Aortic smooth muscle cell (primary cell): ENCODE measurements around a stretch of chr13.

- RRBS, result no CpG with 5 or more reads among the region's 2 CpGs
These were observed 244.9 kb downstream of the COG6 start for GRCh38 chr13:39900231-39900865.

DNA sequence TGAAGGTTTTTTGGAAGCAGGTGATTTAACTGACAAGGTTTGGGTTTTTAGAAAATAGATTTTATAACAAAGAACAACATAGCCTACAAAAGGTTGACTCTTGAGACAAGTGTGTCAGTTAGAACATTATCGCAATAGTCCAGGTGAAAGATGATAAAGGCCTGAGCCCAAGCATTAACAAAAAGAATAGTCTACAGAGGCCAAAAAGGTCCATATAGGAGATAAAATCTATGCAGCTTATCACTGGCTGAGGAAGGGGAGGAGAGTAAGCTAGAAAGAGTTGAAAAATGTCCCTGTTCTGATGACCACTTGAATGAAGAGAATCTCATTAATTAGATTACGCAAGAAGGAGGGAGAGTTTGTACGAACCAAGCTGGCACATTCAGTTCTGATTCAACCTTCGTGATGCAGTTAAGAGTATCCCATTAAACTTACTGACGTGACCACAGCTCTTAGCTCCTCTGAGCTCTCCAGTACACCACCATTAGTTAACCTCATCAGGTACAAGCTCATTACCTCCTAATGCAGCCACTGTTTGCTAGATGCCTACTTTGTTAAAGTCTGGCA is 458.1 kb downstream of the COG6 start:
- RRBS, result no CpG with 5 or more reads among the region's 5 CpGs

GRCh38 chr13:40189344-40189818 is 477.1 kb downstream of the FOXO1 start:
- RRBS, result no CpG with 5 or more reads among the region's 6 CpGs

DNA sequence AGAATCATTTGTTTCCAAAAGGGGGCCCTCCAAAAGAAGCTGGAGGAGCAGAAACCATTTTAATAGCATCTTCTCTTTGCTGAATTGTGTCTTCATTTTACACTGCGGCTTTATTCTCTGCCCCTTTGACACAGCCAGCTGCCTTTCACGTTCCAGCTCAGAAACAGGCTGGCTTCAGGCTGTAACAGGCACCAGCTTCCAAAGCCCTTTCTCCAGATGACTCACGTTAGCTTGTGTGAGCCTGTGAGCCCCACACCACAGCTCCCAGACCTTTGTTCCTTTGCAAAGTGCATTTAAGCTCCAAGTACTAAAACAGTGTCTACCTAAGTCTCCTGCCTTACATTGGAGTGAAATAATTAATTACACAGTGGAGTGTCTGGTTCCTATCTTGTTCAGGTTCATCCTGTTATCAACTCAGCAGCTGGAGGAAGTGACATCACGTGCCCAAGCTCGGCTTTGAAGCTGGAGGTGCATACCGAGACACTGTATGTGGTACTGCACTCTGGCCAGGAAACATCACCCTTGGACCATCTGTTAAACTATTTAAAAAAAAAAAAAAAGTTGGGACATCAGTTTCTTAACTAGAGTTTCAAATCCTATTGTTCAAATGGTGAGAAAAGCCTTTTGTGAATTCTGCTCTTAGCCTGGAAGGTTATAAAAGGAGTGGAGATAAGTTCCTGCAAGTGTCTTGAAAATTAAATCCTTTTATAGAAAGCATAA is 475.7 kb downstream of the FOXO1 start:
- RRBS, result no CpG with 5 or more reads among the region's 6 CpGs

GRCh38 chr13:40272250-40272724 is 394.2 kb downstream of the FOXO1 start:
- RRBS, result no CpG with 5 or more reads among the region's 3 CpGs

DNA sequence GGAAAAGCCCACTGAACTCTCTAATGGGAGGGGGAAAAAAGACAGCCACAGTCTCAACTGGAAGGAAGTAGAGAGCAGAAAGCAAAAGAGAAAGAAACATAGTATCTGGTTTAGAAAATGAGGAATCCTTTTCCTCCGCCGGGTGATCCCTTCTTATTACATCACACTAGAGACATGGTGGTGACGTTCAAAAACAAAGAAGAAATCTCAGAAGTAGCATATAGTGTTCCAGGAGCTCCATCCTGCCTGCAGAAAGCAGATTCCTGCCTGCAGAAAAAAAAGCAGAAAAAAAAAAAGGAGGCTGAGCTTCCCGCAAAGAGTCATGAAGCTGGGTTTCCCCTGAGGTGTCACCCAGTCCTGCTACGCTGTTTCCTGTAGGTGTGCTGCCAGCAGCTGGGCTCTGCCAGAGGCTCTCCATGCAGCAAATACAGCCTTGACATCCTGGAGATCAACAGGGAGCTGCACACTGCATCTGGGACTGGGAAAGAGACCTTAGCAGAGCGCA is 351.1 kb downstream of the FOXO1 start:
- RRBS, result no CpG with 5 or more reads among the region's 6 CpGs

GRCh38 chr13:40345820-40346325 is 320.6 kb downstream of the FOXO1 start:
- RRBS, result no CpG with 5 or more reads among the region's 10 CpGs

DNA sequence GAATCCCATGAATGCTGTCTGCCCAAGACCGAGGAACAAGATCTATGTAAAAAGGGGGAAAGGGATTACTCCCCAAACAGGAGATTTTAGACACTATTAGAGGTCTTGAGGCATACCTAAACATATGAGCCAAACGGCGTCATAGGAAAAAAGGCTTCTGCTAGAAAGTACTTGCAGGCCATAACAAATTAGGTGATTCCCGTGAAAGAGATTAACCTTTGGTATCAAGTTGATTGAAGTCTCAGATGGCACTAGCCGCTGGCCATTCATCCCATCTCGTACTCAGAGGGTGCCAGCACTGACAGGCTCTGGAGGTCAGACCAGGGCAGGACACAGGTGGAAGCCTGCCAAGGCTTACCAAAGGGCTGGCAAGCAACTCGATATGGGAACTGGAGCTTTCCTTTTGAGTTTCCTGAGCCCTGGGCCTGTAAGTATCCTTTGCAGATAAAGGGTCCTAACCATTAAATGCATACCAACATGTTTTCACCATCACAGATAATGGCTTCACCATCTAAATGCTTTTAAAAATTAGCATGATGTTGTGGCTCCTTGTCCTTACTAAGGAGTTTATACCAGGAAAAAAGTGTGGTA is 225.2 kb downstream of the FOXO1 start:
- RRBS, result no CpG with 5 or more reads among the region's 7 CpGs

GRCh38 chr13:40503801-40504609 is 162.4 kb downstream of the FOXO1 start:
- RRBS, result no CpG with 5 or more reads among the region's 5 CpGs

DNA sequence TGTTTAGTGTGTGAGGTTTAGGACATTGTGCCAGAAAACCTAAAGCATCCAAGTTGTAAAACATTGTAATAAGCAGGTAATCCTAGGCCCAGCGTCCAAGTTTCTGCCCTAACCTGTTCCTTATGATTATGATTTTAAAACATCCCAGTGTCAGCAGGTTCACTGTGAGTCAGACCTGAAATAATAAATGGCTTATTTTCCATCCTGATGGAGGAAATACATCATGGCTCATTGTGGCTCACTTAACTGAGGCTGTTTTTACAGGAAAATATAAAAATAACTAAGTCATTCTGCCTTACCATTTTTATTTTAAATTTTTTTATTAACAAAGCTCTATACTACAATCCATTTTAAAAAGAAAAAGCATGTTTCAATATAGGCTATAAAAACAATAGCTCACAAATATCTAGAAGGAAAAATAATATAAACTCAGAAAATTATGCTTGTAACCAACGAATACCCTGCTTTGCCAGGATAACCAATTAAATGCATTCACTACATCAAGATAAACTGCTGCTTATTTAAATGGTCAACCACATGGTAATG is 56.0 kb downstream of the FOXO1 start:
- RRBS, result no CpG with 5 or more reads among the region's 2 CpGs

- RRBS, result no CpG with 5 or more reads among the region's 4 CpGs
These were observed 36.5 kb downstream of the FOXO1 start for GRCh38 chr13:40629759-40630422.

DNA sequence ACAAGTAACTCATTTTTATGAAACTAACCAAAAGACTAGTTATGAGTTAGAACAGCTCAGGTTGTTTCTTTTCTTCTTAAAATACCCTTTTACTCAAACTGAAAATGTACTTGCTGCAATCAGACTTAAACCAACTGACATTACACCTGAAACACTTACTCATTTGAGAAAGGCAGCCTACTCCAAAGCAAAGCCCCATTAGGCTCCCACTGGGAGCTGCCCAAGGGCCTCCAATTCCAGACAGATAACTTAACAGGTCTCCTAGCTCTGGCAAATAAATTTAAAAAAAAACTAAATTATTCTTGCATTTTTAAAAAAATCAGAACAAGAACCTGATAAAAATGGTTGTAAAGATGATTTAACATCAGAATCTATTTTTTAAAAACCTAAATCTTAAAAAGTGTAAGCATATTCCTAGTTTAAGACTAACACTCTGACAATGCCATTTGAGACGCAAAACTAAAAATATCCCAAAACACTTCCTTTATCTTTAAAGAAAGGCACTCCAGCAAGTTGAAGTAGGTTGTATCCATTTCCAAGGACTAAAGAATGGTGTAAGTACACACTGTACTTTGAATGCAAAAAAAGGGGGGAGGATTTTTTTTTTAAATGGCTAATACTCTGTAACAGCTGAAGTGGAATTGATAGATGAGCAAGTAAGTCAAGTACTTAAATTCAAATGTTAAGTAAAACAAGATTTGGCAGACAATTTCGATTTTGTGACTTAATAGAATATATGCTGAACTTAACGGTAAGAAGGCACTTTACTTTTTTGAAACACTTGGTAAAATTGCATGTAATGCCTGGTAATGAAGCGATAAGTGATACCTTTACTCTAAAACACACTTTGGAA is 3.3 kb downstream of the FOXO1 start:
- RRBS, result no CpG with 5 or more reads among the region's 4 CpGs

- RRBS, result 2% methylated on average over 9 of the region's 56 CpGs
These were observed 1.4 kb downstream of the FOXO1 start for GRCh38 chr13:40664966-40665441.

DNA sequence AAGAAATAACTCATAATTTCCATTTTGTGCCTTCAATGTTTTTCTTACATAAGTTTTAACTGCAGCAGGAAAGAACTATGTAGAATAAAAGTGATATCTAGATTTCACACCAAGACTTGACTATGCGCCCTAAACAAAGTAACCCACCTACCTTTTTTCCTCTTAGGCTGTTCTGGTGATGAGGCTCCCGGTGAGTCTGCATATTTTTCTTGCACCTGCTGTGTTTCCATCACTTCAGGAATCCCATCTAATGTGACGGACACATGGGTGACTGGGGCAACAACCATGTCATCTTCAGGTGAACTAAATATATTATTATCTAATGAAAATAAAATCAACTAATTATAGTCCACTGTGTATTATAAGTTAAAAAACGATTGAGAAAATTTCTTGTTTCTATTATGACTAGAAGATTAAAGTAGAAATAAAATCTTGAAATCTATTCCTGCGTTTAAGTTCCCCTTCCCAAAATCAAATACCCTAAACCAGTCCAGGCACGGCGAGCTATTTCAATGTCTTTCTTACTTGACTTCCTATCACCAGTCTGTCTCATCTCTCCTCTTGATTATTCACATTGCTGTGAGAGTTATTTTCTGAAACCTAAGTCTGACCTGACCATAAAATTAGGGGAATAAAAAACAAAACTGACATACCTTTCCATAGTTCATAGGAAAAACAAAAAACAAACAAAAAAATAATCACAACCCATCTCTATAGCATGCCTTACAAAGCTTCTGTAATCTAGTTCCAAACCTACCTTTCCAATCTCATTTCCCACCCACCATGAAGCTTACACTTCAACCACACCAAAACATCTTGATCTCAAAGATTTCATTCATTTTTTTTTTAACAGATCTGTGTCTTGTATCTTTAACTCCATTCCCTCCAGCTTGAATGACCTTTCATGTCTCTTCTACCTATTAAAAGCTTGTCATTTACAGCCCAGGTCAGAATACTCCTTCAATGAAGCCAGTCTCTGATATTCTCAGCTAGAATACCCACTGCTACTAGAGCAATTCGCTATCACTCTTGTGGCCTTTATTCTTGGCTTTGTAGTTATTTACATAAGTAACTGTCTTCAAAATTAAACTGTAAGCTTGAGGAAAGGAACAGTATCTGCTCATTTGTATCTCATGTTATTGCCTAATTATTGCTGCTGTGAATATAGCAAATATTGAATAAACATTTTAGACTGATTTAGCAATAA is 69.1 kb downstream of the ELF1 start:
- RRBS, result no CpG with 5 or more reads among the region's 8 CpGs

GRCh38 chr13:40980940-40981774 is 38.0 kb downstream of the ELF1 start:
- RRBS, result no CpG with 5 or more reads among the region's 5 CpGs

DNA sequence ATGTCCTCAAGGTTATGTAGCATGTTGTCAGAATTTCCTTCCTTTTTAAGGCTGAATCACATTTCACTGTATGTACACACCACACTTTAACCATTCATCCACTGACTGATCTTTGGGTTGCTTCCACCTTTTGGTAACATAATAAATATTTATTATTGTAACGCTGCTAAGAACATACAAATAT is 11.1 kb upstream of the WBP4 start:
- RRBS, result no CpG with 5 or more reads among the region's 1 CpG

- RRBS, result no CpG with 5 or more reads among the region's 6 CpGs
These were observed 4.0 kb upstream of the WBP4 start for GRCh38 chr13:41057265-41057846.

GRCh38 chr13:41062263-41062622 is 934 bp downstream of the WBP4 start:
- RRBS, result no CpG with 5 or more reads among the region's 4 CpGs

- RRBS, result 46% methylated on average over 1 of the region's 22 CpGs
These were observed 25.2 kb downstream of the KBTBD6 start for GRCh38 chr13:41107170-41108069.